ENCODE measurements around a stretch of chr1.

- RRBS, result no CpG with 5 or more reads among the region's 30 CpGs
Measured at GRCh38 chr1:60489867-60490903, 416.6 kb upstream of the C1orf87 start.

DNA sequence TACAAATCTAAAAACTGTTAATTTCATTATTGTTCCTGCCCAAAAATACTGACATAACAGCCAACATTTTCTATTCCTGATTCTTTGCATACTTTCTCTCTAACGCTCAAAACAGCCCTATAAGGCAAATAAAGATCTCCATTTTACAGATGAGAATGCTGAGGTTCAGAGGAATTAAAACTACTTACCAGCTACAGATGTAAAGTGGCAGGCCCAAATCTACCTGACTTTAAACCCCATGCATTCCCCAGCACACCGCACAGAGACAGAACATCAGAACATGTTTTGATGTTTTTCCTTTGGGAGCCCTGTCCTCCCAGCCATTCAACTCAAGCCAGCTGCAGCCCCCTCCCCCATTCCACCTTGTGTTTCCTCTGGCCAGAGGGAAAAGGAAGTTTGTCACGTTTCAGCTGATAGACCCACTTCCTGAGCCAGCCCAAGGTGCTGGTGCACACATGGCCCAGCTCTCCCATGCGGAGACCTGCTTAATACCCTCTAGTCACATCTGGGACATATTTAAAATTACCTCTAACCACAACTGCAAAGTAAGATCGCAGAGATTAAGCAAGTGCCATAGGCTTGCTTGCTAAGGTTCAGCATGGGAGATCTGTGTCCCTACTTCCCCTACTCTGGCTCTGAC, 133.1 kb upstream of the NFIA start:
- RRBS, result no CpG with 5 or more reads among the region's 5 CpGs

DNA sequence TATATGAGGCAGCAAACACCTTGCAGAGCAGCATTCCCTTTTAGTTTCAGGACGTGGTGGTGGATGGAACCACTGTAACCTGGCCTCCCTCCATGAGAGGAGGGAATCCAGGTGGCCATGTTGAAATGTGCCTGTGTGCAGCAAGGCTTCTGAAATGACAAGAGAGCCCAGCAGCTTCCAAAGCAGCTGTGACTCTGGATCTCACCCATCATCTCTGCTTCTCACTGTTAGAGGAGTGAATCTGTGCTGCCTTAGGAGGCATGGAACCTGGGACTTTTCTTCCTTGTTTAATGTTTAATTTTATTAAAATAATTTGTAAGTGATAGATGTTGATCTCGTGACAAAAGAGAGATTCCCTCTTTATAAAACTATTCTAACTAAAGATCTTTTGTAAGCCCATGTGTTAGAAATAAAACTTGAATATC, 42.4 kb downstream of the NFIA start:
- RRBS, result no CpG with 5 or more reads among the region's 2 CpGs

DNA sequence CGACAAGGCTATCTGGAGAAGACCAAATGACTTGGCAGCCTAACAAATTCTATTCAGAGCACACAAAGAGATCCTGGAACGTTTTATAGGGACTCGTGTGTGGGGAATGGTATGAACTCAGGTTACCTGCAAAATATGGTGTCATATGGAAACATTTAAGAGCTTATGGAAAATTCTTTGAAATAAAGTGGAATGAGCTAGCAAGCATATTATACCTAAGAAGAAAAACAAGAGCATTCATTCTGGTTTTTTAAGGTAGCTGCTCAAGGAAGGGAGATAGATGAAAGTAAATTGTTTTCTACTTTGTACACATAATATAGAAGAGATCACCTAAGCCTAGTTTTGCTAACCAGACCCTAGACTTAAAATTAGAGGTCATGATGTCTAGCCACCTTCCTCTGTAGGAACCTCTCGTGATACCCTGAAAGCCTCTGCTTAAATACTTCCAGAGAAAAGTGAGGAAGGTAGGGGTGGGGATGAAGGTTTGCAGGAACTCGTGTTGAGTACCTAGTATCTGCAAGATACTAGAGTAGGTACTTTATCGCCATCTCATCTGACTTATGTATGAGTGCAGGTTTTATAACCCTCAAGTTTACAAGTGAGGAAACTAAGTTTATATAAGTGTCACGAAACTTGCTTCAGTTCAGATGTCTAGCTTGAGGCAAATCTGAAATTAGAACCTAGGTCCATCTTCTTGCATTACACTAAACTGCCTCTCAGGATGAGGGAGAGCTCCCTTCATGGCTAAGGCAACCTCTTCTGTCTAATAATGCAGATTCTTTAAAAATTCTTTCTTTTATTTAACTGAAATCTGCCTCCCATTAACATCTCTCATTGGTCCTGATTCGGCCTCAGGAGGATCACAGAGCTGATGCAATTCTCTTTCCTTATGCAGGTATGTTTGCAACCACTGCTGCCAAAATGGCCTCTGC, 43.4 kb downstream of the NFIA start:
- RRBS, result no CpG with 5 or more reads among the region's 8 CpGs

- RRBS, result no CpG with 5 or more reads among the region's 5 CpGs
Measured at GRCh38 chr1:61132002-61132718, 49.8 kb downstream of the NFIA start.

DNA sequence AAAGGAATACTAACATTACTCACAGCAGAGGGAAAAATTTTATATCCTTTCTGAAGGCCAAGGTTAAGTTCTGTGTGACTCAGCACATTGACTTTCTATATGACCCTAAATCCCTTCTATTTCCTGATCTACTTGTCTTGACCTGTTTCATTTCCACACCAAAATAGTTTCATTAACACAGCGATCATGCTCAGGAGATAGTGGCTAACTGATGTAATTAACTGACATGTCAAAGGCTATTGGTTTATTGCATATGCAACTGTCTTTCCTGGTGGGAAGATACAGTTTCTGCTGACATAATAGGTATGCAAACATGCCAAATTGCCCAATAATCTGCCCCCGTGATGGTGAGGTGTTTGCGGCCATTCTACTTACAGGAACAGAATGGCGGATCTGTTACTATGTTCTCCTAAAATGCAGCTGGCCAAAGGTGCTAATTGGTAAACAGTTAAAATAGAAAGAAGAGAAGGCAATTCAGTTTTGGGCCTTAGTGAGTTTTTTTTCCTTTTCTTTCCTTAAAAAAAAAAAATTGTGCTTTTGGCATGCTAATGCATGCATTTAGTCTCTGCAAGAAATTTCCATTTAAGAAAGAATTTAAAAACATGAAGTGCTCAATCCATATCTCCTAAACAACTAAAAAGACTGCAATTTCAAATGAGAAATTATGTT, 59.4 kb downstream of the NFIA start:
- RRBS, result no CpG with 5 or more reads among the region's 4 CpGs

GRCh38 chr1:61156840-61157563, 74.6 kb downstream of the NFIA start:
- RRBS, result no CpG with 5 or more reads among the region's 1 CpG

DNA sequence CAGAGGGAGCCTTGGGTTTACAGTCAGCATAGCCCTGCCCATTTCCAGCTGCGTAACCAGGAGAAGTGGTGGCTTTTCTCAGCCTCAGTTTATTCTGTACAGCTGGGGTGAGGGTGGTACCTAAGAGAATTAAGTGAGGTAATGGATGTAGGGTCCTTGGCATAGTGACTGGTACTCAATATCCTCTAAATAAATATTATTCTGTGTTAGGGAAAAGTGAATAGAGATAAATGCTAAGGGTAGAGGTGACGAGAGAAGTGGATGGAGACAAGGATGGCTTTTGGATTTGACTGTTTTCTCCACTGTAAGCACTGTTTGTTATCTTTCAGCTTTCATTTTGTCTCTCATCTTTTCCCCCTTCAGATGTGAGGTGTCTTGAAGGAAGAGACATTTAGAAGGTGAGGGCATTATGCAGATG, 91.4 kb downstream of the NFIA start:
- RRBS, result no CpG with 5 or more reads among the region's 2 CpGs

- RRBS, result no CpG with 5 or more reads among the region's 8 CpGs
Measured at GRCh38 chr1:61198597-61199007, 116.2 kb downstream of the NFIA start.

- RRBS, result no CpG with 5 or more reads among the region's 5 CpGs
Measured at GRCh38 chr1:61743418-61743806, 1.1 kb downstream of the PATJ start.

DNA sequence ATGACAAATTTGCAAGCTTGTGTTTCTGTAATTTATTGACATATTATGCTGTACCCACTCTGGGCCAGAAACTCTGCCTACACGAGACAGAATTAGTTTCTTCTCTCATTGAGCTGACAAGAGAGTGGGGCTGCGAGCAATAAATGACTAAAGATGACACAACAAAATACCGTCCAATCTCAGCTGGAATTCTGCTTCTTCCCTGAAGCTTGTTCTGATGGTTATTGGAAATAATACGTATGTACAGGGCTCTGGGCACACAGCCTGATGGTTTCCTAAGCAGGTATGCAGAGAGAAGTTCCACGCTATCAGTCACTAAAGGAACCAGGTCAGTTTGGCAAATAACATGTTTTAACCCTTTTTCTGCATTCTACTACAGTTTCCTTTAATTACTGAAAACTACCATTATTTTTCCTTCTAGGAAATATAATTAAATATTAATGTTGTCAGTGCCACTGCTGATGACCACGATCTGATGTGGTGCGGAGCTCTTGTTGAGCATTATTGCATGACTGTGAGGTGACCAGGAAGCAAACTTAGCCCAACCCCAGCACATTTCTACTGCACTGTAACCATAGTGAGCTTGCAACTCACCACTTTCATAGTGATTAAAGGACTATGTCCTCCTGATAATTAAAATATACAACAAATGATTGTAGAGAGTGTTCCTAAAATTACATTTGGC, 221.4 kb upstream of the L1TD1 start:
- RRBS, result no CpG with 5 or more reads among the region's 7 CpGs

GRCh38 chr1:62271927-62272455, 47.2 kb downstream of the KANK4 start:
- RRBS, result no CpG with 5 or more reads among the region's 10 CpGs

GRCh38 chr1:62613049-62613607, 15.8 kb downstream of the ANGPTL3 start:
- RRBS, result no CpG with 5 or more reads among the region's 3 CpGs

DNA sequence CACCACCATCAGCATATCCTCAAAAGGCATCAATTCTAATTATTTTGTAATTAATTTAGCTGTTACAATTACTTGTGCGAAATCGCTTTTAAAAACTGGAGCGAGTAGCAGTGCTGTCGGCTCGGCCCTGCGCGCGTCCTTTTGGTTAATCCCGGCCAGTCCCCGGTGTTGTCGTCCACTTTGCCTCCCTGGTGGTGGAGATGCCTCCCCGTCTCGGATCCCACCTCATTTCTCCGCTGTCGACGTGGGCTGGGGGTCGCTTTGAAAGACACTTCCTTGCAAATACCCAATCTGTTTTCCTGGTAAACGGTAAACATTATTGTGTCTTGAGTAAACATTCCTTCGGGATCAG, 3.7 kb downstream of the FOXD3 start:
- RRBS, result no CpG with 5 or more reads among the region's 19 CpGs

DNA sequence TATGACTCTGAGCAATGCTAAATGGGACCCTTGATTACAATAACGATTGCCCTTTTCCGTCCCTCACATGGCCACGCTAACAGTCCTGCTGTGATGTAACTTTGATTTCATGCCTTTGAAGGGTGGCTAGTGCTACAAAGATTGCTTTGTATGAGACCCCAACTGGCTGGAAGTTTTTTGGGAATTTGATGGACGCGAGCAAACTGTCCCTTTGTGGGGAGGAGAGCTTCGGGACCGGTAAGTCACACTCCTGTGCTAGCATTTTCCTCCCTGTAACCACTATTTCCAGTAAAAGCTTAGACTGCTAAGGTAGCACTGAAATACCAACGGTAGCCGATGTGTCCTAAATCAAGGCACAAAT, 45.3 kb downstream of the PGM1 start:
- RRBS, result no CpG with 5 or more reads among the region's 9 CpGs

- RRBS, result no CpG with 5 or more reads among the region's 4 CpGs
Measured at GRCh38 chr1:63780789-63781360, 7.1 kb downstream of the ROR1 start.

DNA sequence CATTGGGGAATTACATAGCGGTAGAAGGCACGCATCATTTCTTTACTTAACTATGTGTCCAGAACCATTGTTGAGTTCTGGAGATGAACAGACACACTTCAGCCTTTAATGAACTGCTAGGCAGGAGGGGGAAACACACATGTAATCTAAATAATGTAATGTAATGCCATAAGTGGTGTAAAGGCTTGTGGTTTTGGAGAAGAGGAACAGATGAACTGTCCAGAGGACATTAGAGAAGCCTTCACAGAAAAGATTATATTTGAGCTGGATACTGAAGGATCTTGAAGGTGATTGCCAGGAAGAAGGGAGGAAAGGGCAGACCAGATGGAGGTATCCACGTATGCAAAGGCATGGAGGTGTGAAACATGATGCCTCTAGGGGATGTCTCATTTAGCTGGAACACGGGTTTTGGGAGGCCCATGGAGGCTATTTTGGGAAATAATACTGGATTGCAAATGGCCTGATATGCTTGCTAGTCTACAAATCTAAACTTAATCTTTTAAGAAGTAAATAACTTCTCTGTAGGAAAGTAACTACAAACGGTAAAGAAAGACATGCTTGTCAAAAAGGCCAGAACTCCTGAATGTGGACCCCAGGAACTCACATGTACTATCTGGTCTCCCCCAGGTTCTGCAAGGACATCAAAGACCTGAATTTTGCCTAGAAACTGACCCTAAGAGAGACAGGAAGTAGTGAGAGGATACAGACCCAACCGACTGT, 36.7 kb downstream of the ROR1 start:
- RRBS, result no CpG with 5 or more reads among the region's 6 CpGs

DNA sequence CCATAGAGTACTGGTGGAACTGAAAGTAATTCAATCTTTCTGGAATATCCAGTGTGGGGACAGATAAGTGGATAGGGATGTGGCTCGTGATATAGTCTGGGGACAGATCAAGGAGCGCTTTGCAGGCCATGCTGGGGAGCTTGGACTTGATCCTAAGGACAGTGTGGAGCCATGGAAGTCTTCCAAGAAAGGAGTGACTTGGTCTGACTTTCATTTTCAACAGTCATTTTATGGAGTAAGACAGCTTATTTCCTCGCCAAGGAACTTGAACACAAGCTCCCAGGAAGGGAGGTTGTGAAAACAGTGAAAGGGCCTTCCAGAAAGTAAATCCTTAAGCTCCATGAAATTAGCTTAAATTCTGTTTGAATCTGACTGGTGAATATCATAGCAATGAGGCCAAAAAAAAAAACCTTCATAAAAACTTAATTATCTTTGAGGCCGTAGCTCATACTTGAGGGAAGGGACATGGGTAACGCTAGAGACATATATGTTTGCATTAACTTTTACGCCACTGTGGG, 55.9 kb downstream of the ROR1 start:
- RRBS, result no CpG with 5 or more reads among the region's 6 CpGs

- RRBS, result no CpG with 5 or more reads among the region's 8 CpGs
Measured at GRCh38 chr1:63892384-63893475, 118.9 kb downstream of the ROR1 start.

DNA sequence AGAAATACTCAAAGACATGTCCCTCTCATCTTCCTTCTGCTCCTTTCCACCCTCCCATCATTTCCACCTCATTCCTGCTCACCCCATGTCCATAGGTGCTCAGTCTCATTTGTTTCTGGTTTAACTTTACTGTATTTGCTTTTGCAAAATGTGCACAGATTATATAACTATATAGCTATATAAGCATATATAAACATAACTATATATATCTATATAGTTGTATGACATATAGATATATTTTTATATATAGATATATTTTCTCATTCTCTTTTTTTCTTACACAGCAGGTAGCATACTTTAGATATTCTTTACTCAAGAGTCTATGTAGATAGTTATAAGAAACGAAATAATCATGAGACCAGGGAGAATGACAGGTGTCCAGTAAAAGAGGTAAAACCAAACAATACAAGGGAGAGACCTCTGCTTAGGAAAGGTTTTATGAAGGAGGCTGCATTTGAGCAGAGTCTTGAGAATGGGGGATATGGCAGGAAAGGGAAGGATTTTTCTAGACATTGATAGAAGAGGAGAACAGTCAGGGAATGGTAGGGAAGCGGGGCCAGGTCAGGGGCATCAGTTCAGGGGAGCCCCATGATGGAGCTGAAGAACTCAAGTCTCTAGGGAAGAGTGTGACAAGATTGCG, 129.8 kb downstream of the ROR1 start:
- RRBS, result no CpG with 5 or more reads among the region's 3 CpGs

Data from AG04449 (cell line).